Heart left ventricle (tissue), 7 donors: ENCODE measurements around the gene LIPG.

- PRO-cap, 6 experiments = peak in 6 of 6 experiments; most common plus-strand start chr18:48073118 (in 6); most common minus-strand start chr18:48072833 (in 1)
- RAMPAGE, long total RNA, 2 experiments = no peak in any of the 2 experiments
- RRBS = no CpG with 5 or more reads among the region's 25 CpGs
Observed at GRCh38 chr18:48072720-48073763, 142.6 kb upstream of the SMAD2 start.

GRCh38 chr18:48077611-48078057, 147.2 kb upstream of the SMAD2 start:
- PRO-cap, 6 experiments = no peak in any of the 6 experiments
- RAMPAGE, long total RNA, 2 experiments = no peak in any of the 2 experiments
- RRBS = no CpG with 5 or more reads among the region's 4 CpGs

DNA sequence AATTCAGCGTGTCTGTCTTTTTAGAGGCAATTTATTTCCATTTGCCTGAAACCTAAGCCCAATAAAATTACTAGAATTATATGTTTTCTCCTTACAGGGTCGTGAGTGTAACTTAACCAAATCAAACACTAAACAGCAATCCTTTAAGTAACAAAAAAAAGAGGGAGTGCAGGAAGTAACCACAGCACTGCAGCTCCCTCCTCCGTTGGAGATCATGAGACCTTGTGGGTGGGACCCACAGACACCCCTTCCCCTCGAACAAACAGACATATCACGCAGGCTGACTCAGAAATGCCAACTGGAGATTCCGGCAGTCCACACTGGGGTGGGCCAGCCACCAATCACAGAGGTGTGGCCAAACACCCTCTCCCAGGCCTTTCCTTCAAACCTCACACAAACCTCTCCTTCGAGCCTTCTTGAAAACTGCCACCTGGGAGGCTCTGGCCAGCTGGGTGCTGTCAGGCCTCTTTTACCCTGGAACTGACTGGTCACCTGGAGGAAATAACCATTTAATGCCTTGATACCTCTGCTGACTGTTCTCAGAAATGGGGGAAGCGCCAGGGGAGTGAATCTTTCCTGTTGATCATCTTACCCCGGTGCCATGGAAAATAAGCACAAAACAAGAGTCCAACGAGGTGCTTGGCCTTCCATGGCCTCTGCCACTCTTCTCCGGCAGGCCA, 207.2 kb upstream of the SMAD2 start:
- PRO-cap, 6 experiments = no peak in any of the 6 experiments
- RAMPAGE, long total RNA, 2 experiments = no peak in any of the 2 experiments
- RRBS = 76% methylated on average over 2 of the region's 11 CpGs

GRCh38 chr18:48300330-48300812, 108.8 kb downstream of the ZBTB7C start:
- PRO-cap, 6 experiments = no peak in any of the 6 experiments
- RAMPAGE, long total RNA, 2 experiments = no peak in any of the 2 experiments
- RRBS = no CpG with 5 or more reads among the region's 4 CpGs

DNA sequence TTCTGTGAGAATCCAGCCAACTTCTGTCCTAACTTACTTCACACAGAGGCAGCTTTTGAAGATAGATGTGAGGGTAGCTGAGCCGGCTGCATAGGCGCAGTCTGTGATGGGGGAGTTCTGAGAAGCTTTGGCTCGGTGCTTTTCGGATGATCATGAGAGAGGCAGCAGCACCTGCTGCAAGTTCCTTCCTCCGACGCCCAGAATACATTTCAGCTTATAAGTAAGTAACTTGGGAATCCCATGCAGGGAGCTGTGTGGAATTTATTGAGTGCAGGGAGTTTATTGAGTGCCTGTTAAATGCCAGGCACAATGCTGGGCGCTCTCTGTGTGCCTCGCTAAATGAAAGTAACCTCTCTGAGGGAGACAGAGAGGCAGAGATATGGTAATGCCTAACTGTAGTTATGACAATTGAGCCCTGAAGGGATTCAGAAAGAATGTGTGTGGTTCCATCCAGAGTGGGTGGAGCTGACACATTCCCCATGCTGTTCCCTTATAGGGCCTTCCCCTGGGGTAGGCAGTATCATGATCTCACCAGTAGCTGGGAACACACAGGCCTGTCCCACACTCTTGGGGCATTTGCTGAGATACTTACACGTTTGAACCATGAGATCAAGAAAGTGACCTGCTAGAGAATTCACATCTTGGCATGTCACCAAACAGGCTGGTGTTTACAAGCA, 9.0 kb downstream of the CTIF start:
- PRO-cap, 6 experiments = peak in 2 of 6 experiments; most common plus-strand start position 520 of the sequence (in 1); most common minus-strand start position 403 of the sequence (in 2)
- RAMPAGE, long total RNA, 2 experiments = no peak in any of the 2 experiments
- RRBS = no CpG with 5 or more reads among the region's 9 CpGs

- PRO-cap, 6 experiments = no peak in any of the 6 experiments
- RAMPAGE, long total RNA, 2 experiments = no peak in any of the 2 experiments
- RRBS = no CpG with 5 or more reads among the region's 3 CpGs
Observed at GRCh38 chr18:48567978-48568624, 29.3 kb downstream of the CTIF start.

DNA sequence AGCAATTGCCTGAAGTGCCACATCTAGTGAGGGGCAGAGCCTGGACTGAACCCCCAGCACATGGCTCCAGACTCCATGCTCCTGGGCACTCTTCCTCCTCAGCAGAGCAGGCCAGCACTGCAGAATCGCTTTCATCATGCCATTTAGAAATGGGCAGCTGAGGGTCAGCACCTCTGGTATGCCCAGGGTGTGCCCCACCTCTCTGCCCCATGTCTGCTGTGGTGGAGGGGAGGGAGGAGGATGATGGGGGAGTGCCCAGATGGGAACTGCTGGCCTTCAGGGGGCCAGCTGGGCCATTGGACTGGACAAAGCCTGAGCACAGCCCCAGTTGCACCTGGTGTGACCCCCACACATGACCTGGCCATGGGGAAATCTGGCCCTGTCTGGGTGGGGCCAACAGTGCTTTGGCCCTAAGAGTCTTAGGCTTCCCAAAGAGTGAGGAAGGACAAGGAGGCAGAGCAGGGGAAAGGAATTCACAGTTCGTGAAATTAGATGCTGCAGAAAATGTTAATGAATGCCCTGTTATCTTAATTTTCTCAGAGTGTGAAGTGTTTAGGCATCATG, 44.1 kb downstream of the CTIF start:
- PRO-cap, 6 experiments = no peak in any of the 6 experiments
- RAMPAGE, long total RNA, 2 experiments = no peak in any of the 2 experiments
- RRBS = no CpG with 5 or more reads among the region's 2 CpGs

DNA sequence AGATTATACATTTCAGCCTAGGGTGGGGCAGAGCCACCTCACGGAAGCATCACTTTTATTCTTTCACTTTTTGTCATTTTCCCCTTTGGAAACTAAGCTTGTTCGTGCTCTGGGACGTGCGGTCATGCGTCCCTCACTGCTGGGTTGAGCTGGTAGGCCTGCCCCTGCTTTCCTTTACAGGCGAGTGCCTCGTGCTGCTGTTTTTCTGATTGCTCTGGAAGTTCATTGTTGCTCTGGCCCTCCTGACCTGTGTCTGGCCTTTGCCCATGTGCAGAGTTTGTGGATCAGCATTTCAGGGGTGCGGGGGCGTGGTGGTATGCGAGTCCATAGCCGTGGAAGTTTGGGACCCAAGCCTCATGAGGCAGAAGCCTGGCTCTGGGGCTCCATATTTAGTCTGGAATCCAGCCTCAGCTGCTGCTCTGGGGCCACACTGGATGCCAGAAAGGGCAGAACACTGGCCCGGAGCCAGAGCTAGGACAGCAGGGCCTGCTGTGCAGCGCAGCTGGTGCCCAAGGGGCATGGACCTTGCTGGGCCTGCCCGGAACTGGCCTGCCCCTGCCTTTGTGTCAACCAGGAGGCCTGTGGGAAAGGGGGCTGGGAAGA, 51.1 kb downstream of the CTIF start:
- PRO-cap, 6 experiments = peak in 1 of 6 experiments; most common plus-strand start position 454 of the sequence (in 1); most common minus-strand start position 146 of the sequence (in 1)
- RAMPAGE, long total RNA, 2 experiments = no peak in any of the 2 experiments
- RRBS = 14% methylated on average over 2 of the region's 14 CpGs

GRCh38 chr18:48680385-48681577, 141.9 kb downstream of the CTIF start:
- PRO-cap, 6 experiments = peak in 4 of 6 experiments; most common plus-strand start chr18:48681092 (in 2); most common minus-strand start chr18:48680657 (in 2)
- RAMPAGE, long total RNA, 2 experiments = no peak in any of the 2 experiments
- RRBS = no CpG with 5 or more reads among the region's 27 CpGs

DNA sequence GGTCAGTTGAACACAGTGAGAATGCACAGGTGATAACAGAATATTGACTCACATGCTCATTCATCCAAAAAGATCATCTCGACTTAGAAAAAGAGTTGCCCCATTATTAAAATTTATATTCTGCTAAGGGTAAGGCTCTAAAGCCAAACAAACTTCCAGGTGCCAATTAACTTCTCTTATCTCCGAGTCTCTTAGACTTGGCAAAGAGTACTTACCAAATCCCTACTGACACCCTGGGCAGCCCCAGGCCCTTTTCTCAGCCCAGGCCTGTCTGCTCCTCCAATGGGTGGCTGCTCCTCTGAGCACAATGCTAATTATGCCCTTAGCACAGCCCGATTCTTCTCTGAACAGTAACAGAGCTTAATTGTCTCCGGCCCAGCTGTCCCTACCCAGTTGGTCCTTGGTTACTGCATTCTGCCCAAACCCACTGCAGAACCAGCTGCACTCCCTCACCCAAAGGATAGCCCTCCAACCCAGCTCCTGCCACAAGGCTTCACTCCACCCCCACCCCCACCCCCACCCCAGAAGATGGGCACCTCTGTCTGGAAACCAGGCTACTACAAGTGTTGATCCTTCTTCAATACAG, 110.3 kb downstream of the SMAD7 start:
- PRO-cap, 6 experiments = peak in 2 of 6 experiments; most common plus-strand start position 392 of the sequence (in 2); most common minus-strand start position 227 of the sequence (in 1)
- RAMPAGE, long total RNA, 2 experiments = no peak in any of the 2 experiments
- RRBS = no CpG with 5 or more reads among the region's 4 CpGs

DNA sequence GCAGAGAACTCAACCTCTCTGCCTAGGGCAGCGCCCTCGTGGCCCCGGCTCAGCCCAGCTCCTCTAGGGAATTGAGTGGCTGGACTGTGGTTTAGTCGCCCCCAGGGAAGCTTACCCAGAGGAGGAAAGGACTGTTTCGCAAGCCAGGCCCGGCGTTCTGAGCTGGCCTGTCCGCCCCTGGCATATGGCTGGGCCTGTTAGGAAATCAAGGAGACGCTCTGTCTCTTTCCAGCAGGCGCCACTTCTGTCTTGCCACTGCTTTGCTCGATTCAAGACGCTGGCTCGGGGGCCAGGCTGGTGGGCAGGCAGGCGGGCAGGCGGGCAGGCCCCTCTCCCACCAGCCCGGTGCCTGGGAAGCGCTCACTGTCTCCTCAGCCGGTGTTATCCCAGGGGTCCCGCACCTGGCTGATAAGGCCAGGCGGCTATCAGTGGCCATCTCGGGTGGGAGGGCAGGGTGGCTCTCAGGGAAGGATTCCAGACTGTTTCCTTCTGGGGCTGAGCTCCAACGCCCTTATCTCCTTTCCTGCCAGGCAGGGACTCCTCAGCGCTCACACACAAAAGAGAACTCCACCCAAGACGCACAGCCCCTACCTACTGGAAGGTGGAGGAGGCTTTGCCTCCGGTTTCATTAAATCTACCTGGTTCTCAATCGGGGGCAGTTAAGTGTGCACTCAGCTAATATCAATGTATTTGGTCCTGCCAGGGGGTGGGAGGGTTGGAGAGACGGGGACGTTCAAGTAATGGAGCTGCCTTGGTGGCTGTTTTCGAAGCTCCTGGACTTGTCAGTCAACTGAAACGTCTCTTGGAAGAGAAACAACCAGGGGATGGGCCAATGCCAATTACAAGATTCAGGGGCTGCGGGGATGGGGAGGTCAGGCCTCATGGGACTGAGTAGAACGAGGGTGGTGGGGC, 109.1 kb downstream of the SMAD7 start:
- PRO-cap, 6 experiments = peak in 4 of 6 experiments; most common plus-strand start position 360 of the sequence (in 1); most common minus-strand start position 485 of the sequence (in 4)
- RAMPAGE, long total RNA, 2 experiments = no peak in any of the 2 experiments
- RRBS = 18% methylated on average over 5 of the region's 32 CpGs

DNA sequence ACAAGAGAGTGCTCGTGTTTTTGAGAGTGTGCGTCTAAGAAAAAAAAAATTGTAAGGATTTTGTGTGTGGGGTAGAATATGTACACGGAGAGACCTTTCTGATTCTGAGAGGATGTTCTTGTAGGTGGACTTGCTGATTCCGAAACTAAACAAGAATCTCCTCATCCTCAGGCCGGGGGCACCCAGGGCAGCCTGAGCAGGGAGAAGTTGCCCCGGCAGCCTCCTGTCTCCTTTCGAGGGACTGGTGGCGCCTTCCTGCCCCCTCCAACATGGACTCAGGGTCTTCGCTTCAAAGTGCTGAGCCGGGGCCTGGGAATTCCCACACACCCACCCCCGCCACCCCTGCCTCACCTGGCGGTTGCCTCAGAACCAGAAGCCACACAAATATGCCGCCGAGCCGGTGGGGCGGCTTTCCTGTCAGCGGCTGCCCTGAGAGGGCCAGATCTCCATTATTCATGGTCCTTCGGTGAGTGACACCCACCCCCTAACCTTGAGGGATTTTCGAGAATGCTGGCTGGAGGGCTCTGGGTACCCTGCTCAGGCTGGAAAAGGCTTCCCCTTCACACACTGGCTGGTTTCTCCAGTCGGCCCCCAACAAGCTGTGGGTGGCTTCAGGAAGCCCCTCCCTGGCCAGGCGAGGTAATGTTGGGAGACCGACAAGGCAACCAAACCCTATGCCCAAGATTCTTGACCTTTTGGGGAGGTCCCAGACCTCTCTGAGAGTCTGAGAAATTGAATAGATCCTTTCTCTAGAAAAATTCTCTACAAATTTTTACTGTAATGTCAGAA, 71.7 kb downstream of the SMAD7 start:
- PRO-cap, 6 experiments = no peak in any of the 6 experiments
- RAMPAGE, long total RNA, 2 experiments = no peak in any of the 2 experiments
- RRBS = 79% methylated on average over 6 of the region's 22 CpGs

GRCh38 chr18:48889235-48889932, 61.4 kb downstream of the SMAD7 start:
- PRO-cap, 6 experiments = peak in 2 of 6 experiments; most common minus-strand start chr18:48889566 (in 2)
- RAMPAGE, long total RNA, 2 experiments = no peak in any of the 2 experiments
- RRBS = no CpG with 5 or more reads among the region's 16 CpGs

DNA sequence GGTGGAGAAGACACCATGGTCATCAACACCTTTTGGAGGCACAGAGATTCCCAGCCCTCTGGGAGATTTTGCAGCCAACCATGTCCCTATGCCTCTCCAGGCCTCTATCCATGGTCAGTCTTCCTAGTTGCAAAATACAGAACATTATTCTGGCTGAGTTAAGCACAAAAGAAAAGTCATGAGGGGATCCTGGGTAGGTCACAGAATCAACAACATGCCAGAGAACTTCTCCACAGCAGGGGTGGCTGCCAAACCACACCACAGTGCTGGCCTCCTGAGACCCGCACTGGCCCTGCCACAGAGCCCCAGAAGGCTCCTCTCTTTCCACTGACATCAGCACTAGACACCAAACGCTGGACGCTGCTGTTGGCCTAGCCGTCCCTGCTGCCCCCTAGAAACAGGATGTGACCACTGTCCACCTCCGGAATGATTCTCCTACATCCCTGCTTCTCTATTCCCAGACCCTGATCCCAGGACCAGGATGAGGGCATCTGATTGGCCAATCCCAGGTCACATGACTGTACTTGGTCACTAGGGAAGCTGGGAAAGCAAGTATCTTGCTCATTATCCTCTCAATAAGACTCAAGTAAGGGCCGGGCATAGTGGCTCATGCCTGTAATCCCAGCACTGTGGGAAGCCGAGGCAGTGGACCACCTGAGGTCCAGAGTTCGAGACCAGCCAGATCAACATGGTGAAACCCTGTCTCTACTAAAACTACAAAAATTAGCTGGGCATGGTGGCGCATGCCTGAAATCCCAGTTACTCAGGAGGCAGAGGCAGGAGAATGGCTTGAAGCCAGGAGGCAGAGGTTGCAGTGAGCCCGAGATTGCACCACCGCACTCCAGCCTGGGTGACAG, 47.6 kb downstream of the SMAD7 start:
- PRO-cap, 6 experiments = peak in 2 of 6 experiments; most common plus-strand start position 575 of the sequence (in 2); most common minus-strand start position 265 of the sequence (in 1)
- RAMPAGE, long total RNA, 2 experiments = no peak in any of the 2 experiments
- RRBS = no CpG with 5 or more reads among the region's 11 CpGs

DNA sequence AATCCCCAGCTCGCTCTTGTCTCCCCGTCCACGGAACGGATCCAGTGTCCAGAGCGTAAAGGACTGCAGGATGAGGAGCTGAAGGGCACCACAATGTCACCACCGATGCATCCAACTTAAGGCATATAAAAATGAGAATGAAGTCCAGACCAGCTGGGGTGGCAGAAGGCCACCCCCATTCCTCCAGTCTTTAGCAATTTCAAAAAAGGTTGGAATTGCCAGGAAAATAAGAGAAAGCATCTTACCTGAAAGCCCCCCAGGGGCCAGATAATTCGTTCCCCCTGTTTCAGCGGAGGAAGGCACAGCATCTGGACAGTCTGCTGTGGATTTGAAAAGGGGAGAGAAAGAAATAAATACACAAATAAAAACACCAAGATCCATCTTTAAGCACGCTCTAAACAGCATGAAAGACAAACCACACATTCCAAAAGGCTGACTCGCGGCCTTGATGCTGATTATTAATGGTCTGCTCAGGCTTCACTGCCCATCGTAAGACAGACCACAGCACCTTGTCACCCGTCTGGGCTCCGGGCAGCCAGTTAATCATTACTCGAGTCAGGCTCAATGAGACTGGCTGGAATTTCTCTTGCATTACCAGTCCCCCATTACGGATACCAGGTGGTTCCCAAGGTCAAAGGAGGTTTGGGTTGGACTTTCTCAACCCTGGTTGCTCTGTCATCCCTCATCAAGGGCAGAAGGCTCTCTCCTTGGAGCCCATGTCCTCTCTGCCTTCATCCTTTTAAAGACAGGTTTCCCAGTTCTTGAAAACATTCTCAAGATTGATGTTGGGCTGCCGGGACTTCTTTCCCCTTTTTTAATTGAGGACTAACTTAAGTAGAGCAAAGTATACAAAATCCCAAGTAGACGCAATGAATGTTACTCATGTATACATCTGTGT, 8.3 kb downstream of the SMAD7 start:
- PRO-cap, 6 experiments = no peak in any of the 6 experiments
- RAMPAGE, long total RNA, 2 experiments = no peak in any of the 2 experiments
- RRBS = no CpG with 5 or more reads among the region's 18 CpGs

DNA sequence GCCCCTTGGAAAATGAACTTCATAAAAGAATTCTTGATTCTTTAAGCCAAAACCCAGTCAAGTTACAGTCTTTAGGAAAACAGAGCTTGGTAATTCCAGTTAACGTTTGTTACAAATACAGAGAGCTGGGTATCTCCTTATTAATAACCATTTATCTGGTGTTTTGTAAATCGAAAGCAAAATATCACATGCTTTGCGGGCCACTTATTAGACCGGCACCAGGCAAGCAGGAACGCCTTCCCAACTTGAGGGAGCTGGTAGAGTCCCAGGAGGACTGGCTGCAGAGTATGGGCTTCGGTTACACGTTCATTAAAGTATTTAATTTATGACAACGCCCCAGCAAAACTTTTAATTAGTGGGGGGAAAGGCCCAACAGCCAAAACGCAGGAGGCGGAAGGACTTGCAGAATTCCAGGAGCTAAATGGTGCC, 3.7 kb downstream of the SMAD7 start:
- PRO-cap, 6 experiments = no peak in any of the 6 experiments
- RAMPAGE, long total RNA, 2 experiments = no peak in any of the 2 experiments
- RRBS = no CpG with 5 or more reads among the region's 10 CpGs

DNA sequence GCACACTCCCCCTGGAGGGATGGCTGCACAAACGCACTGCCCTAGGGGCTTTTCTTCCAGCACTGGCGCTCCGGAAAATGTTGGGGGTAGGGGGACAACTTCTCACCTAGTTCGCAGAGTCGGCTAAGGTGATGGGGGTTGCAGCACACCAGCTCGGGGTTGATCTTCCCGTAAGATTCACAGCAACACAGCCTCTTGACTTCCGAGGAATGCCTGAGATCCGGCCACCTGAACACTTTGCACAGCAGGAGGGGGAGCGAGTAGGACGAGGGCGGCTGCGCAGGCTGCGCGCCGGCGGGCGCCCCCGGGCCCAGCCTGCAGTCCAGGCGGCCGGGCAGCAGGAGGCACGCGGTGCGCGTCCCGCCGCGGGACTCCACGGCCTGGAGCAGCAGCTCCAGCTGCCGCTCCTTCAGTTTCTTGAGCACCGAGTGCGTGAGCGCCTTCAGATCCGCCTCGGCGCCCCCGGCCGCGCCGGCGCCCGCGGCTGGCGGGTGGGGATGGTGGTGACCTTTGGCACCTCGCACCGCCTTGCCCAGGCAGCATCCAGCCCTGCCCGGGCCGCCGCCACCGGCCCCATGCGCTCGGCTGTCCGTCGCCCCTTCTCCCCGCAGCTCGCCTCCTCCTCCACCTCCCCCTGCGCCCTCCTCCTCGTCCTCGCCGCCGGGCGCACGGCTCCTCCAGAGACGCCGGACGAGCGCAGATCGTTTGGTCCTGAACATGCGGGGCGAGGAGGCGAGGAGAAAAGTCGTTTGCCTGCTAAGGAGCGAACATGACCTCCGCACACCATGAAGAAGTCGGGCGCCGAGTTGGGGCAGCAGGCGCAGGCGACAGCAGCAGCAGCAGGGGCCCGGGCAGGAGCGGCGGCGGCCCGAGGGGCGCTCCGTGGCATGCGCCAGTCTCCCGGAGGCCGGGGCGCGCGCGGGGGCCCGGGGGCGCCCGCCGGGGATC, 785 bp downstream of the SMAD7 start:
- PRO-cap, 6 experiments = peak in 6 of 6 experiments; most common plus-strand start position 320 of the sequence (in 6); most common minus-strand start position 236 of the sequence (in 4)
- RAMPAGE, long total RNA, 2 experiments = no peak in any of the 2 experiments
- RRBS = 2% methylated on average over 34 of the region's 97 CpGs

GRCh38 chr18:48973573-48974262, 23.0 kb upstream of the SMAD7 start:
- PRO-cap, 6 experiments = no peak in any of the 6 experiments
- RAMPAGE, long total RNA, 2 experiments = no peak in any of the 2 experiments
- RRBS = no CpG with 5 or more reads among the region's 7 CpGs

DNA sequence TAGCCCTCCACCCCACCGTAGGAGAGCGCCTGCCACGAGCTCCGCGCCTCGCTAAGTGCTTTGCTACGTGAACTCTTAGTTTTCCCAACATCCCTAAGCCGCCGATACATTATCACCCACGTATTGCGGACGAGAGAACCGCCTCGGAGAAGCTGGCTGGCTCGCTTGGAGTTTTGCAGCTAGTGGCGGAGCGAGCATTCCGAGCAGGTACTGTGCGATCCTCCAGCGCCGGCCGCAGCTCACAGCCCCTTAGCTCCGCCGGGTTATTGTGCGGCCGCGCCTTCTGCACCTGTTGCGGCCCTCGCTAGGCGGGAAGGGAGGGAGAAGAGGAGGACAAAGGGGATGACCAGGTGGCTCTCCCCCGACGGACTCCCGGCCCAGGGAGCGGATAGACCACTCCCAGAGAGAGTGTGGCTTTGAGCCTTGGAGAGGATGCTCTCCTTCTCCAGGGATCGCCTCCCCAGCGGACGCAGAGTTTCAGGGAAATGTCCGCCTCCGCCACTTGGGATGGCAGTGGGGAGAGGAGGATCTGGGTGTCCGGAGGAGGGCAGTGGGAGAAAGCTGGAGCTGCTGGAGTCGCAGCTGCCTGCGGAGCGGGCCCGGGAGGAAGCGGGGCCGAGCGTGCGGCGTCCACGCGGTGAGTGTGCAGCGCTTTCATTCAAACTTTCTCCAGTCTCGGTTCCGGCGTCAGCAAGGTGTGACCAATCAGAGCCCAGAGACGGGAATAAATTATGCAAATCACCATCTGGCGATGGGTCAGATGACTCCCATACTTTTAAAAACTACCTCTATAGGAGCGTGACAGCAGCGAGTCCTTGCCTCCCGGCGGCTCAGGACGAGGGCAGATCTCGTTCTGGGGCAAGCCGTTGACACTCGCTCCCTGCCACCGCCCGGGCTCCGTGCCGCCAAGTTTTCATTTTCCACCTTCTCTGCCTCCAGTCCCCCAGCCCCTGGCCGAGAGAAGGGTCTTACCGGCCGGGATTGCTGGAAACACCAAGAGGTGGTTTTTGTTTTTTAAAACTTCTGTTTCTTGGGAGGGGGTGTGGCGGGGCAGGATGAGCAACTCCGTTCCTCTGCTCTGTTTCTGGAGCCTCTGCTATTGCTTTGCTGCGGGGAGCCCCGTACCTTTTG, at the start of gene LIPG:
LIPG (plus strand) TSS at position 804 of the 1,131 bp plus-strand sequence.
- PRO-cap, 6 experiments = peak in 2 of 6 experiments; most common plus-strand start position 807 of the sequence (in 2); most common minus-strand start position 639 of the sequence (in 1)
- RAMPAGE, long total RNA, 2 experiments = no peak in any of the 2 experiments
- RRBS = 2% methylated on average over 33 of the region's 76 CpGs

DNA sequence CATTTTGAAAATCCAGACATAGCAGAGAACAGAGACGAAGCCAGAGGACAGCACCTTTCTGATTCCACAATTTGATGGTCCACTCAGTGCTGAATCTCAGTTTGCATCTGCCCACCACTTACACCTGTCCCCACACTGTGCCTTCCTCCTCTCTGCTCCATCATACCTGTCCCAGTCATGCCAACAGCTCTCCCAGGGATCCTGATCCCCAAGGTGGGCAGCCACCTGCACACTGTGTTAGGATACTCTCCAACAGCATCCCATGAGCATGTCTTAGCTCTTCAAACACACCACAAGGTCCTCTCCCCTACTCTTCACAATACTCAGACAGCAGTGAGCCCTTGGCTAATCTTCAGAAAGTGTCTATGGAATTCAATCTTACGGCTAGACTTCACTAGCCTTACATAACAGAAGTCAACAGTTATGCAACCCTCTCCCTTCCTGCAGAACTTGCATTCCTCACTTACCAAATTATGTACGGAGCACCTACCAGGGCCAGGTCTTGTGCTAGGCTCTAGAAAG, 79.9 kb downstream of the MYO5B start:
- PRO-cap, 6 experiments = no peak in any of the 6 experiments
- RAMPAGE, long total RNA, 2 experiments = no peak in any of the 2 experiments
- RRBS = no CpG with 5 or more reads among the region's 3 CpGs